ENCODE data around the genes ALKBH4, POLR2J and ORC5.

- PRO-cap, result no peak
- CAGE, long polyA plus RNA, result no peak
Observed at GRCh38 chr7:102454281-102454912, 10.3 kb downstream of the ALKBH4 start.

- PRO-cap, result bidirectional peak, plus-strand start at chr7:102465013, minus-strand start at chr7:102464857
- CAGE, long polyA plus RNA, result no peak
Observed at GRCh38 chr7:102464149-102465251, at the start of gene ALKBH4. ALKBH4 (minus strand) TSS chr7:102464863.

- PRO-cap, result unidirectional peak, minus-strand start at chr7:102478922
- CAGE, long polyA plus RNA, result no peak
Observed at GRCh38 chr7:102478674-102479357, at the start of gene POLR2J. POLR2J (minus strand) TSS chr7:102478922.

GRCh38 chr7:103101064-103101918 lies 26.4 kb downstream of the ARMC10 start:
- PRO-cap, result no peak
- CAGE, long polyA plus RNA, result no peak

DNA sequence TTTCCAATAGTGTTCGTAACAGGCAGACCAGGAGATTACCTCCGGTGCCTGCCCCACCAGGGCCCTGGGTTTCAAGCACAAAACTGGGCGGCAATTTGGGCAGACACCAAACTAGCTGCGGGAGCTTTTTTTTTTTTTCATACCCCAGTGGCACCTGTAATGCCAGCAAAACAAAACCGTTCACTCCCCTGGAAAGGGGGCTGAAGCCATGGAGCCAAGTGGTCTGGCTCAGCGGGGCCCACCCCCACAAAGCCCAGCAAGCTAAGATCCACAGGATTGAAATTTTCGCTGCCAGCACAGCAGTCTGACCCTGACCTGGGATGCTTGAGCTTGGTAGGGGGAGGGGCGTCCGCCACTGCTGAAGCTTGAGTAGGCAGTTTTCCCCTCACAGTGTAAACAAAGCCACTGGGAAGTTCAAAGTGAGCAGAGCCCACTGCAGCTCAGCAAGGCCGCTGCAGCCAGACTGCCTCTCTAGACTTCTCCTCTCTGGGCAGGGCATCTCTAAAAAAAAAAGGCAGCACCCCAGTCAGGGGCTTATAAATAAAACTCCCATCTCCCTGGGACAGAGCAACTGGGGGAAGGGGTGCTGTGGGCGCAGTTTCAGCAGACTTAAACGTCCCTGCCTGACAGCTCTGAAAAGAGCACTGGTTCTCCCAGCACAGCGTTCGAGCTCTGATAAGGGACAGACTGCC lies 31.4 kb downstream of the ARMC10 start:
- PRO-cap, result no peak
- CAGE, long polyA plus RNA, result no peak

- PRO-cap, result no peak
- CAGE, long polyA plus RNA, result no peak
Observed at GRCh38 chr7:103122884-103123647, 25.8 kb downstream of the NAPEPLD start.

DNA sequence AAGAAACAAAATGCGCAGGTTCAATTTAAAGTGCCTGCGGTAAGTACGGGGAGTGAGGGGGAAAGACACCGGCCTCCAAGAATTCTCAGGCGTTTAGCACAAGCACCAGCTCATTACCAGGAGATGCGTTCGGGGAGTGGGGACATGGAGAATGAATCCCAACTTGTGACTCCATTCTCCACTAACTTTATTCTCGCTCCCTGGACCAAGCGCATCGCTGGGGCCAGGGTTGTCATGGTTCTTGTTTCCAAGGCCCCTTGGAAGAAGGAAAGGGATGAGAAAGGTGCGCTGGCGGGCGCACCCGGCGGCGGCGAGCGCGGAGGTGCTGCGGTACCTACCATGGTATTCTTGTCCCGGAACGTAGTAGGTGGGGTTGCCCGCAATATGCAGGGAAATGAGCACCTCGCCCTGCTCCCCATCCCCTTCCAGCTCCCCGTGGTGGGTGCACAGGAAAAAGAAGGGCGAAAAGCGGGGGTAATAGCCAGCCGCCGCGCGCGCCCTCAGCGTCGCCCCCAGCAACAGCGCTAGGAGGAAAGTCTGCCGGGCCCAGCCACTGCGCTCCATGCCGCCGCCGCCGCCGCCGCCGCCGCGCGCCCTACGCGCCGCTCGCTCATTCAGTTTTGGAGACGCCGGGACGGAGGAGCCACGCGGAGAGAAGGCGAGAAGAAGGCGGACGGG lies 526 bp downstream of the RELN start:
- PRO-cap, result no peak
- CAGE, long polyA plus RNA, result no peak

GRCh38 chr7:104207379-104208405 lies at the start of gene ORC5:
ORC5 (minus strand) TSS chr7:104208013.
- PRO-cap, result bidirectional peak, plus-strand start at chr7:104207513, minus-strand start at chr7:104207450; bidirectional peak, plus-strand start at chr7:104208112, minus-strand start at chr7:104207964
- CAGE, long polyA plus RNA, result no peak

GRCh38 chr7:104710384-104710788 lies 303.6 kb upstream of the KMT2E start:
- PRO-cap, result no peak
- CAGE, long polyA plus RNA, result no peak

DNA sequence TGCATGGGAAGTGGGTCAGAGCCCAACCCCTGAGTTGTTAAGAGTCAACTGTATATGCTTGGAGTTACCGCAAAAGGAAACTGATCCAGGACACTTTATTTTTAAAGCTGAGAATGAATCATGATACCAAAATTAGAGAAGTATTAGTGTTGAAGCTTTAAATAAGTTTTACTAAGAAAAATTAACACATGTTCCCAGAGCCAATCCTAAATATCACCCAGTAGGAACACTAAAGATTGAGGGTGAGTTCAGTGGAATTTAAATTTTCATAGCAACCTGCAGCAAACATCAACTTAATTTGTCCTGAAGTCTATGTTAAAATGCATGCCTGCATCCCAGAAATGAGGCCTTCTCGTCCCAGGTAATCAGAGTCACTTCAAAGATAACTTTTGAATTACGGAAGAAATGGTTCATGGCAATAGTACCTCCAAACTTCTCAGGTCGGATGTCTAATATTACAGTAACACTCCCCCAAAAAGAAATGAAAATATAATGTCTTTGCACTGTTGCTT lies 20.3 kb upstream of the KMT2E start:
- PRO-cap, result no peak
- CAGE, long polyA plus RNA, result no peak

GRCh38 chr7:105000685-105001447 lies 13.1 kb upstream of the KMT2E start:
- PRO-cap, result no peak
- CAGE, long polyA plus RNA, result no peak

GRCh38 chr7:105017104-105017492 lies 3.1 kb downstream of the KMT2E start:
- PRO-cap, result no peak
- CAGE, long polyA plus RNA, result no peak

DNA sequence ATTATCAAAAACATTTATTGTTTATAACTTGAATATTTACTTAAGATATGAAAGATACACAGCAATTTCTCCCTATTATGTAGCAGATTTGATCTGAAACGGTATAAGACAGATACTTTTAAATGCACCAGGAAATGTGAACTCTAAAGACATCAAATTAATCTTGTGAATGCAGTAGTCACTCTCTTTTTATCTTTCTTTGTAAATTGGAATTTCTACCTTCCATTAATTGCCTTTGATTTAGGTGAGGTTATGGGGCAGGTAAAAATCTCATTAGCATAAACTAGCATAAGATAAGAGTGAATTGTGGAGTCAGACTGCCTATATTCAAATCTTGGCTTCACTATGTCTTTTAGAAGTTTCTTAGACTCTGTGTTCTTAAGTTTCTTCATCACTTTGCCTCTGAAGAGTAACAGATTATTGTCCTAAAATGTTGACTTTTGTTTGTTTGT lies 64.1 kb downstream of the KMT2E start:
- PRO-cap, result no peak
- CAGE, long polyA plus RNA, result no peak

DNA sequence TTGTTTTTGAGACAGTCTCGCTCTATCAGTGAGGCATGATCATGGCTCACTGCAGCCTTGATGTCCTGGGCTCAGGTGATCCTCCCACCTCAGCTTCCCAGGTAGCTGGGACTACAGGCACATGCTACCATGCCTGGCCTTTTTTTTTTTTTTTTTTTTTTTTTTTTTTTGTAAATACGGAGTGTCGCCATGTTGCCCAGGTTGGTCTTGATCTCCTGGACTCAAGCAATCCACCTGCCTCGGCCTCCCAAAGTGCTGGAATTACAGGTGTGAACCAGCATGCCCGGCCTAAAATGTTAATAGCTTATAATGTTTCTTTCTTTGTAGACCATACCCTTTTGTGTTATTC lies 64.5 kb downstream of the KMT2E start:
- PRO-cap, result no peak
- CAGE, long polyA plus RNA, result no peak

GRCh38 chr7:105359666-105360322 lies 28.9 kb downstream of the SRPK2 start:
- PRO-cap, result no peak
- CAGE, long polyA plus RNA, result no peak

DNA sequence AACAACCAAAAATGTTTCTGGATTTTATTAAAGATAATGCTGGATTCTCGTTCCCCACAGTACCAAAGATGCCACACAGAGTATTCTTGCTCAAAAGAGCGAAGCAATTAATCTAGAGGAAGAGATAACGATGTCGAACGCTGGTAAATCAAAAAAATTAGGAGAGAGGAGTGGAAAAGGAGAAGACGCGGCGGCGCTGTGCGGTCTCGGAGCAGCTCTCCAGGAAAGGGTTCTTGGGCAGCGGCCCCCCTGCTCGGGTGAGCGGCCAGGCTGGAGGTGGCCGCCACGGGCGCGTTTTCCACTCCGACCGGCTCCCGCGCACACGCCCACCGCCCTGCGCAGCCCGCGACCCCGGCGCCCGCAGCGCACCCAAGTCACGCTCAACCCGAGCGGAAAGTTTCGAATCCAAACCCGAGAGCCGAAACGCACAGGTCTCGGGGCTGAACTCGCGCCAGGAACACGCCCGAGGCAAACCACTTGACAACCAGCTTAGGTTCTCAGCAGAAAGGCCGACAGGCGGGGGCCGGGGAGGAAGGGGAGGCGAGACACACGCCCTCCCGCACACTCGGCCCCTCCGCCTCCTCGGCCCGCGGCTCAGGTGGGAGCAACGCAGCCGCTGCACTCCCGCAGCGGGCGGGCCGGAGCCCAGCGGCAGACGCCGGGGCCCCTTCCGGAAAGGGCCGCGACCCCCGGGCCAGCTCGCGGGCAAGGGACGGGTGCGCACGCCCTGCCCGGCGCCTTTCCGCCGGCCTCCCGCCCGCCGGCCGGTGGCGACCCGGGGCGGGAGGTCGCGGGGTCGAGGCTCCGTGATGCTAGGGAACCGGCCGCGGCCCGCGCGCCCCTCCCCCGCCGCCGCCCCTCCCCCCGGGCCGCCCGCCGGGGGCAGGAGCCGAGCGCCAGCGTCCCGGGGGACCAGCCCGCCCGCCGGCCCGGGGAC lies 825 bp downstream of the SRPK2 start:
- PRO-cap, result bidirectional peak, plus-strand start at position 480 of the sequence, minus-strand start at position 322 of the sequence
- CAGE, long polyA plus RNA, result no peak

DNA sequence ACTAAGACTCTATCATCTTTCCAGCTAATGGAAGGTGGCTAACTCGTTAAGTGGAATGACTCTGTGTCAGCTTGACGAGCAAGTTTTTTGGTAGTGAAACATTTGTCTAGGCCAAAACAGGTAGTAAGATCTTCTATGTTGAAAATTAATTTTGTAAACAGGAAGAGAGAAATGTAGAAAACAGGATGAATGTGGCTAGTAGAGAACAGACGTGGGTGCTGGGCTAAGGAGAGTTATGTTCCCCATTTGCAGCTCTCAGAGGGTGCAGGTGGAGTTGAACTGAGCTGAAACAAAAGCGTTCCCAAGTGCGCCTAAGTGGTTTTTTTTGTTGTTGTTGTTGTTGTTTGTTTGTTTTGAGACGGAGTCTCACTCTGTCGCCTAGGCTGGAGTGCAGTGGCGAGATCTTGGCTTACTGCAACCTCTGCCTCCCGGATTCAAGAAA lies 59.5 kb upstream of the SRPK2 start:
- PRO-cap, result bidirectional peak, plus-strand start at position 208 of the sequence, minus-strand start at position 125 of the sequence
- CAGE, long polyA plus RNA, result no peak

GRCh38 chr7:105680511-105681122 lies 99.3 kb upstream of the EFCAB10 start:
- PRO-cap, result no peak
- CAGE, long polyA plus RNA, result no peak

DNA sequence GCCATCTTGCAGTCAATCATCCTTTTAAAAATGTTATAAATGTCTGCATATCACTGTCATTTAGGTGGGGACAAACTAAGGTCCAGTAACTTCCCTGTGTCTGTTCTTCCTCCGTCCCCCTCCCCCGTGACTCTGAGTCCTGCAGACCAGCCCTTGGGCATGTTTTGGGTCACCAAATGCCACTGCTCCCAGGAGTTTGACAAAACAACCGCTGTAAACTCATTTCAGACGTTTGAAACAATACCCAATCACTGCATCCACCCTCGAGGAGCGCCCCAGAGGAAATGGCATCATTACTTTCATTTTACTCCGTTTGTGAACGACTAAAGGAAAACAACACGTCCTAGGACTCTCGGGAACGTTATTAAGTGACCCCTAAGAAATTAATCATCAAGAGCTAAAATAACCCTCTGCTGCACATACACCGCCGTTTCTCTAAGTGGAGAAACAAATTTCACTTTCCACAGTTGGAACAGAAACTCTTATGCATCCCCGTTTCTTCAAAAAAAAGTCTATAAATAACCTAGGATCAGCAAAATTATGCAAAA lies 109.8 kb upstream of the EFCAB10 start:
- PRO-cap, result bidirectional peak, plus-strand start at position 307 of the sequence, minus-strand start at position 289 of the sequence; bidirectional peak, plus-strand start outside the sequence, minus-strand start at position 441 of the sequence
- CAGE, long polyA plus RNA, result start-site peak on the plus strand centred at position 310 of the sequence, 18 bp wide, 33 and 60 reads in 2 replicates

DNA sequence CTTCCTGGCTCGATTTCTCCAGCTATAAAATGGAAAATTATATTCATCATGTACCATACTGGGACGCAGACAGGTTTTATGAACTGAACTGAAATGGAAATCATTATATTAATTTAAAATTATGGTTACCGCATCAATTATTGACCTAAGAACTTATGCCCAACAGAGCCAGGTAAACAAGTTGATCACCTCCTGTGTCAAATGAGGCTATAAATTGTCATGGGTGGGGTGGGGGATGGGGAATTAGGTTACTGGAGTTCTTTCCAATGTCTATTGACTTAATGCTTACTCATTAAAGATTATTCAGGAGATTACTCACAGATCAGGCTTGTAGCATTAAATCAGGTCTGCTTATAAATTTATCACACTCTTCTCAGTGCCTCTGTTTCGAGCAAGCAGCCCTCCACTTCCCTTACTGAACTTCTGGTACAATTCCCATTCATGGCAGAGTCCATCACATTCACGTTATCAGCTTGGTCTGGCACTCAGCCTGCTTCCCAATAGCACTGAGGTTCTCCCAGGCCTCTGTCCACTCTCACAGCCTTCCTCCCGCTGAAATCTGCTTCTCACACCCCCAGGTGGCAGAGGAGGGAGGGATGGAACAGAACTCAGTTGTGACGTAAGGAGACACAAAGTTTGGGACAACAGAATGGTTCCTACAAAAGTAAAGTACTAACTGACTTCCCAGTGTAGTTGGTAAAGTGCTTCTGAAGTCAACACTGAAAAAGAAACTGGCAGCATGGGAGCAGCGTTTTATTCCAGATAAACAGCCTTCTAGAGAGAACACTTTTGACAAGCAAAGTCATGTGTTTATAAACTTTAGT lies 81.7 kb downstream of the ATXN7L1 start:
- PRO-cap, result no peak
- CAGE, long polyA plus RNA, result no peak